ENCODE data around the genes PTGFR and PRKACB.

GRCh38 chr1:78250261-78250943 lies 204.6 kb downstream of the GIPC2 start:
- RRBS, result no CpG with 5 or more reads among the region's 5 CpGs
CAGE:
- cytosol, long polyA plus RNA, result no peak
- long polyA plus RNA, result no peak
- nucleus, long polyA plus RNA, result no peak

- RRBS, result no CpG with 5 or more reads among the region's 2 CpGs
CAGE:
- cytosol, long polyA plus RNA, result no peak
- long polyA plus RNA, result no peak
- nucleus, long polyA plus RNA, result no peak
Observed at GRCh38 chr1:78278961-78279460, 211.8 kb upstream of the PTGFR start.

DNA sequence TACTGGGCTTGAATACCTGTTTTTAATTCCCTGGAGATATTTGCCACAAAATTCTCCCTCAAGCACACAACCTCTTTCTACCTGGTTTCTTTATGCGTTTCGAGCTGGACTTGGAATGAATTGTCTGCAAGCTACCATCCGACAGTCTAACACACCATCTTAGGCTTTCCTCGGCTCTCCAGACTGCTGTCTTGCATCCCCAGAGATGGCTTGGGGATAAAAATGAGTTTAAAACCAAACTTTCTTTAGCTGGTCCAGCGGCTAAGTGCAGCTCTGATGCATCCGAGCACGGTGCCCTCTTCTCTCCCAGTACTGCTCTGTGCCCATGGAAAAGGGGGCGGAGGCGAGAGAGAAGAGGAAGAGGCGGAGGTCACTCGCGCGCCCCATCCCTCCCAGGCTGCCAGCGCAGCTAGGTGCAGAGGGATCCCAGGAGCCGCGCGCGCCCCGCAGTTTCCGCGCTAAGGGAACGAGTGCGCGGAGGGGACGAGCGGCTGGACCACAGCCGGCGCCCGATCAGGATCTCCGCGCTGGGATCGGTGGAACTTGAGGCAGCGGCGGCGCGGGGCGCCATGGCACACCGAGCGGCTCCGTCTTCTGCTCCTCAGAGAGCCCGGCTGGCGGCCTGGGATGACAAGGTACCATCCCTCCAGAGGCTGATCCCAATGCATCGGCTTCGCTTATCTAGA lies at the start of gene PTGFR:
Gene PTGFR (plus strand): TSS at position 373 of the 686 bp plus-strand sequence.
- RRBS, result 2% methylated on average over 10 of the region's 44 CpGs
CAGE:
- cytosol, long polyA plus RNA, result no peak
- long polyA plus RNA, result no peak
- nucleus, long polyA plus RNA, result no peak

DNA sequence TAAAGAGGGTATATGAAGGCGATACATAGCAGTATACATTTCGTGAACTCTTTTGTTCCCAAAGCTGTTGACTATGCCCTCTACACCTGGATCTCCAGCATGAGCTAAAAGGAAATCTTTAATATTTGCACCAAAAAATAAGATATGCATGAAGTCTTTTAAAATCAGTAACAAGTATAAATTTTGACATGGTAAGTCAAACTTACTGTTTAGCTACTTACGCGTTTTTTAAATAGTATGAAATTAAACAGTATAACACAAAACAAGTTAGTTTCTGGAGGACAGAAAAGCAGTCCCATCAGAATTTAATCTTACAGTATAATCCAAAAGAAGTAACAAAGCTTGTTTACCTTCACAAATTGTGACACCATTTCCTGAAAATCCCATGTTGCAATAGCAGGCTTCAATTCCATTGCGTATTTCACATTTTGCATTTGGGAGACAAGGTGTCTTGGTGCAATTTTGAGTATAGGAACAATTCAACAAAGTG lies 1.8 kb downstream of the ADGRL4 start:
- RRBS, result no CpG with 5 or more reads among the region's 5 CpGs
CAGE:
- cytosol, long polyA plus RNA, result no peak
- long polyA plus RNA, result no peak
- nucleus, long polyA plus RNA, result no peak

GRCh38 chr1:79493682-79494268 lies 487.2 kb upstream of the ADGRL4 start:
- RRBS, result no CpG with 5 or more reads among the region's 6 CpGs
CAGE:
- cytosol, long polyA plus RNA, result no peak
- long polyA plus RNA, result no peak
- nucleus, long polyA plus RNA, result no peak

- RRBS, result no CpG with 5 or more reads among the region's 4 CpGs
CAGE:
- cytosol, long polyA plus RNA, result no peak
- long polyA plus RNA, result no peak
- nucleus, long polyA plus RNA, result no peak
Observed at GRCh38 chr1:81410831-81411404, 389.8 kb upstream of the ADGRL2 start.

GRCh38 chr1:81801642-81802583 lies 1.2 kb downstream of the ADGRL2 start:
- RRBS, result 1% methylated on average over 38 of the region's 100 CpGs
CAGE:
- cytosol, long polyA plus RNA, result no peak
- long polyA plus RNA, result no peak
- nucleus, long polyA plus RNA, result no peak

DNA sequence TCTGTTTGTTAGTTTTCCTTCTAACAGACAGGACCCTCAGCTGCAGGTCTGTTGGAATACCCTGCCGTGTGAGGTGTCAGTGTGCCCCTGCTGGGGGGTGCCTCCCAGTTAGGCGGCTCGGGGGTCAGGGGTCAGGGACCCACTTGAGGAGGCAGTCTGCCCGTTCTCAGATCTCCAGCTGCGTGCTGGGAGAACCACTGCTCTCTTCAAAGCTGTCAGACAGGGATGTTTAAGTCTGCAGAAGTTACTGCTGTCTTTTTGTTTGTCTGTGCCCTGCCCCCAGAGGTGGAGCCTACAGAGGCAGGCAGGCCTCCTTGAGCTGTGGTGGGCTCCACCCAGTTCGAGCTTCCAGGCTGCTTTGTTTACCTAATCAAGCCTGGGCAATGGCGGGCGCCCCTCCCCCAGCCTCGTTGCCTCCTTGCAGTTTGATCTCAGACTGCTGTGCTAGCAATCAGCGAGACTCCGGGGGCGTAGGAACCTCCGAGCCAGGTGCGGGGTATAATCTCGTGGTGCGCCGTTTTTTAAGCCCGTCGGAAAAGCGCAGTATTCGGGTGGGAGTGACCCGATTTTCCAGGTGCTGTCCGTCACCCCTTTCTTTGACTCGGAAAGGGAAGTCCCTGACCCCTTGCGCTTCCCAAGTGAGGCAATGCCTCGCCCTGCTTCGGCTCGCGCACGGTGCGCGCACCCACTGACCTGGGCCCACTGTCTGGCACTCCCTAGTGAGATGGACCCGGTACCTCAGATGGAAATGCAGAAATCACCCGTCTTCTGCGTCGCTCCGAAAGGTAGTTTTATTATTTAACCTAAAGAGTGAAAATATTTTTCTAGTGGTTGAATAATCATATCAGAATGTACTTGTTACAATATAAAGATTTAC lies 335.6 kb downstream of the ADGRL2 start:
- RRBS, result no CpG with 5 or more reads among the region's 37 CpGs
CAGE:
- cytosol, long polyA plus RNA, result no peak
- long polyA plus RNA, result no peak
- nucleus, long polyA plus RNA, result no peak

DNA sequence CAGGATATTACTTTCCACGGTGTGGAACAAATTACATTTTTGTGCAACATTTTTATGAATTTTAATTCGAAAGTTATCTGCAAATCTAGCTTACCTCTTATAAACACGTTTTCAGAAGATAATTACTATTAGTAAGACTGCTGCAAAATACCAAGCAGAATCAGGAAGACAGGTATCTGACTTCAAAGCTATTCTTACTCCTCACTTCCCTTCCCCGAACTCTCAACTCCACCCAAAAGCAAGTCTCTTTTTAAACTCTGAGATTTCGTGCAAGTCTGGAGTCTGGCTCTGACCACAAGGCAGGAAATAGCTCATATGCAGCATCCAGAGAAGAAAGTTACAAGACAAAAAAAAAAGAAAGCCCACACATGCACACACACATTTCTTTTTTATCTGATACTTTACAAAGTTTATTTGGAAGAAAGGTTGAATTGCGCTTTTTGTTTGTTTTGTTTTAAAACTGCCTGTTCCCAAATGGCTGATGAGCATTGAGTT lies 490.6 kb downstream of the TTLL7 start:
- RRBS, result no CpG with 5 or more reads among the region's 6 CpGs
CAGE:
- cytosol, long polyA plus RNA, result no peak
- long polyA plus RNA, result no peak
- nucleus, long polyA plus RNA, result no peak

- RRBS, result no CpG with 5 or more reads among the region's 1 CpG
CAGE:
- cytosol, long polyA plus RNA, result no peak
- long polyA plus RNA, result no peak
- nucleus, long polyA plus RNA, result no peak
Observed at GRCh38 chr1:84144122-84144771, at the start of gene PRKACB. TSS of gene PRKACB (plus strand) at chr1:84144271.

- RRBS, result no CpG with 5 or more reads among the region's 7 CpGs
CAGE:
- cytosol, long polyA plus RNA, result no peak
- long polyA plus RNA, result no peak
- nucleus, long polyA plus RNA, result no peak
Observed at GRCh38 chr1:84297515-84297868, 4.0 kb upstream of the SAMD13 start.

DNA sequence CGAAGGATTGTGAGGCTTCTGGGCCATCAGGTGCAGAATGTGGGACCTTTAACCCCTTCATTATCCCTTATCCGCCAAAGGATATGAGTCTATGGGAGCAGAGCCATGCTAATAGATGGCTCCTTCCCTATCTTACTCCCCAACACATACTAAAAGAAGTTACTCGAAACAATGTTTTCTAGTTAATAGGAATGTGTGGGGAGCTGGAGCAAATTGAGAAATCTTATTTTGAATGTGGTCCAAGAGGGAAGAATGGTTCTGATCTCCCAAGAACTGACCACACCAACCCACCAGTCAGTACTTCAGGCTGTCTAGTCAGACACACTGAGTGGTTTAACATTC lies 31.6 kb upstream of the DNASE2B start:
- RRBS, result no CpG with 5 or more reads among the region's 3 CpGs
CAGE:
- cytosol, long polyA plus RNA, result no peak
- long polyA plus RNA, result no peak
- nucleus, long polyA plus RNA, result no peak

GRCh38 chr1:84437218-84437826 lies 39.0 kb downstream of the DNASE2B start:
- RRBS, result no CpG with 5 or more reads among the region's 4 CpGs
CAGE:
- cytosol, long polyA plus RNA, result no peak
- long polyA plus RNA, result no peak
- nucleus, long polyA plus RNA, result no peak

DNA sequence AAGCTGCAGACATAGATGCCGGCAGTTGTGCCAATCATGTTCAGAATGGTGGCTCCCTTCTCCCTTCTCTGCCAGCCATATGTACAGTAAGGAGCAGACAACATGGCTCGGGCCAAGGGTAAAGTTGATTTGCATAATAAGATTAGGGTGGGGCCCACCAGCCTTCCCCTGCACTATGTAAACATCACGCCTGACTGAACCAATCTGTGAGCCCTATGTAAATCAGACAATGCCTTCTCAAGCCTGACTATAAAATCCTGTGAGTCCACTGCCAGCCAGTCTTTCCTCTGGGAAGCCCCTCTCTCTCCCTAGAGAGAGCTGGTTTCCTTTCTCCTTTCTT lies 9.0 kb upstream of the CTBS start:
- RRBS, result no CpG with 5 or more reads among the region's 3 CpGs
CAGE:
- cytosol, long polyA plus RNA, result no peak
- long polyA plus RNA, result no peak
- nucleus, long polyA plus RNA, result no peak

- RRBS, result no CpG with 5 or more reads among the region's 11 CpGs
CAGE:
- cytosol, long polyA plus RNA, result no peak
- long polyA plus RNA, result no peak
- nucleus, long polyA plus RNA, result no peak
Observed at GRCh38 chr1:84619155-84619771, 45.0 kb upstream of the CTBS start.

- RRBS, result no CpG with 5 or more reads among the region's 3 CpGs
CAGE:
- cytosol, long polyA plus RNA, result no peak
- long polyA plus RNA, result no peak
- nucleus, long polyA plus RNA, result no peak
Observed at GRCh38 chr1:84669608-84670195, 20.6 kb downstream of the SSX2IP start.

GRCh38 chr1:84854133-84854795 lies 38.7 kb downstream of the LPAR3 start:
- RRBS, result no CpG with 5 or more reads among the region's 3 CpGs
CAGE:
- cytosol, long polyA plus RNA, result no peak
- long polyA plus RNA, result no peak
- nucleus, long polyA plus RNA, result no peak

- RRBS, result no CpG with 5 or more reads among the region's 3 CpGs
CAGE:
- cytosol, long polyA plus RNA, result no peak
- long polyA plus RNA, result no peak
- nucleus, long polyA plus RNA, result no peak
Observed at GRCh38 chr1:85253190-85253766, 6.2 kb downstream of the C1orf52 start.

GRCh38 chr1:85273550-85274260 lies 2.7 kb downstream of the BCL10 start:
- RRBS, result no CpG with 5 or more reads among the region's 4 CpGs
CAGE:
- cytosol, long polyA plus RNA, result no peak
- long polyA plus RNA, result no peak
- nucleus, long polyA plus RNA, result no peak

GRCh38 chr1:85297491-85298090 lies 21.2 kb upstream of the BCL10 start:
- RRBS, result no CpG with 5 or more reads among the region's 4 CpGs
CAGE:
- cytosol, long polyA plus RNA, result no peak
- long polyA plus RNA, result no peak
- nucleus, long polyA plus RNA, result no peak

All from SK-N-SH (cell line).